A375 (cell line): ENCODE measurements around a stretch of chr7.

- RAMPAGE, long total RNA = no peak
These were observed 132.8 kb upstream of the TBX20 start for GRCh38 chr7:35386780-35387080.

- RAMPAGE, long total RNA = no peak
These were observed 30.5 kb downstream of the HERPUD2 start for GRCh38 chr7:35664175-35665003.

- RAMPAGE, long total RNA = no peak
These were observed 33.9 kb upstream of the EEPD1 start for GRCh38 chr7:36119111-36119665.

DNA sequence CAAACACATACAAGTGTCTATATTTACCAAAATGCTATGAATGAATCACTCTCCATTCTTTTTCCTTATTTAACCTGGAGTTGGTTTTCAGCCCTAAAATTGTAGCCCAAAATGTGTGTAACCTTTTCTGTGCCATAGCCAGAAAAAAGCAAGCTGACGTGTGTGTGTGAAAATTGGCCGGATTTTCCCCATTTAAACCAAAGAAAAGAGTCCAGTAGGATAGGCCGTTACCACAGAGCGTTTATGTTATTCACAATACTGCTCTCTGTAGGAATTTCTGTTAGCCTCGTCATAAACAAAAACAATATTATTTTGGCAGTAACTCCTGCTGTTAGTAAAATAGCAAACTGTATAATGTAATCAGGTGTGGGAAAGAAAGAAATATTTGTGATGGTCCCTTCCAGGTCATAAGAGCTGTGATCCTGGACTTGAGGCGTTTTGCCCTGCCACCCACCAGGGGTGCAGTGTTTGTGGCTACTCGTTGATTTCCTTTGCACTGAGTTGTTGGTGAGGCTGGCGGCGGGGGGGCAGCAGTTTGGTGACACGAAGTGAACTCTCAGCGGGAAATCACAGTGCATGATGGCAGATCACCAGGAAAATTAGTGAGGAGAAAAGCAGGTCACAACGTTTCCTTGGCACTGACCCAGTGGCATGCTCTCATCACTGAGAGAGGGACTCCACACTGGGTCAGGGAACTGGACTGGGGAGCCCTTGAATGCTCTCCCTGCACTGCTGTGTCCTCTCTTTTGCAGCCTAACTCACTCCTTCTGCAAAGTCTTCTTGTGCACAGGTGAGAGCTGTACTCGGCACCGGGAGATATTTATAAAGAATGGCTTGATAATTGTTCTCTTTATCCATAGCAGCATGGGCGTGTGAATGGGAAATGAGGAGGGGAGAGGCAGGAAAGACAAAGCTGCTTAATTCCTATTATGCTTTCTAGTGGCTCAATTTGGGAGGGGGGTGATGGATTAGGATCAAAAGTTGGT is 2.9 kb downstream of the EEPD1 start:
- RAMPAGE, long total RNA = no peak

GRCh38 chr7:36181522-36181917 is 28.5 kb downstream of the EEPD1 start:
- RAMPAGE, long total RNA = no peak

DNA sequence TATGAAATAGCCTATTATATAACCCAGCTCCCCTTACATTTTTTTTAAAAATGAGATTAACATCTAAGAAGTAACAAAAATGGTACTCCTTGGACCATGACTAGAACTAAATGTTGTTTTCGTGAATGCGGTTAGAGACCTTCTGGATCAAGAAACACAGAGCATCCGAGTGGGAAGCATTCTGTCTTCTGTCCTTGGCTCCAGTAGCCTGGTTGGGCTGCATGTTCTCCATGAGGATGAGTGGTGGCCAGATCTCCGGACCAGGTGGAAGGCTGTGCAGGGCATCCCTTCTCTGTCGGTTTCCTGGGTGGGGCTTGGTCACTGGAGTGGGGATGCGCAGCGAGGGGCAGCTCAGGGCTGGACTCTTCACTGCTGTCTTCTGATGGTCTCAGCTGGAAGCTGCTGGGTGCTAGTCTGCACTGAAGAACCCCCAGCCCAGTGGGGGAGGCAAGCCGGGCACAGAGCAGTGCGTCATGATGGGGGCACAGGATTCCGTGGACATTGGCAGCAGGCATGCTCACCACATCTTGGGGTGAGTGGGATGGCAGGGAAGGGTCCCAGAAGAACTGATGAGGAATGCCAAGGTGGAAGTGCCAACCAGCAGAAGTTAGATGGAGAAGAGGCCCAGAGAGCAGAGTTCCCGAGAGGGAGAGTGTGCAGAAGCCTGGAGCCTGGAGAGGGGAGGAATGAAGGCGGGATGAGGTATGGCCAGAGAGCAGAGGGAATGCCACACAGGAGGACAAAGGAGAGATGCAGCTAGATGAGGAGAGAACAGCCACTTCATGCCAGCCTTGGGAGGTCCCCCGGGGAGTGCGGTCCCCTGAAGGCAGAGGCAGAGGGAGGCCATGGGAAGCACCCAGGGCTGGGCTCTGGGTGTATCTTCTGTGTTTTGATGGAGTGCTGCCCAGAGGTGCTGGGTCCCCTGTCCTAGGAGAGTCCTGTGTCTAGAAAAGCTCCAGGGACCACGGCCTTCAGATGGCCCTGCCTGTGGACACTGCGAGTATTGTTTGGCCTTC is 39.9 kb downstream of the EEPD1 start:
- RAMPAGE, long total RNA = no peak

GRCh38 chr7:36285404-36286088 is 81.5 kb downstream of the MATCAP2 start:
- RAMPAGE, long total RNA = no peak

- RAMPAGE, long total RNA = no peak
These were observed 54.5 kb downstream of the MATCAP2 start for GRCh38 chr7:36312358-36313038.

GRCh38 chr7:36533811-36534297 is 144.2 kb downstream of the ANLN start:
- RAMPAGE, long total RNA = no peak

DNA sequence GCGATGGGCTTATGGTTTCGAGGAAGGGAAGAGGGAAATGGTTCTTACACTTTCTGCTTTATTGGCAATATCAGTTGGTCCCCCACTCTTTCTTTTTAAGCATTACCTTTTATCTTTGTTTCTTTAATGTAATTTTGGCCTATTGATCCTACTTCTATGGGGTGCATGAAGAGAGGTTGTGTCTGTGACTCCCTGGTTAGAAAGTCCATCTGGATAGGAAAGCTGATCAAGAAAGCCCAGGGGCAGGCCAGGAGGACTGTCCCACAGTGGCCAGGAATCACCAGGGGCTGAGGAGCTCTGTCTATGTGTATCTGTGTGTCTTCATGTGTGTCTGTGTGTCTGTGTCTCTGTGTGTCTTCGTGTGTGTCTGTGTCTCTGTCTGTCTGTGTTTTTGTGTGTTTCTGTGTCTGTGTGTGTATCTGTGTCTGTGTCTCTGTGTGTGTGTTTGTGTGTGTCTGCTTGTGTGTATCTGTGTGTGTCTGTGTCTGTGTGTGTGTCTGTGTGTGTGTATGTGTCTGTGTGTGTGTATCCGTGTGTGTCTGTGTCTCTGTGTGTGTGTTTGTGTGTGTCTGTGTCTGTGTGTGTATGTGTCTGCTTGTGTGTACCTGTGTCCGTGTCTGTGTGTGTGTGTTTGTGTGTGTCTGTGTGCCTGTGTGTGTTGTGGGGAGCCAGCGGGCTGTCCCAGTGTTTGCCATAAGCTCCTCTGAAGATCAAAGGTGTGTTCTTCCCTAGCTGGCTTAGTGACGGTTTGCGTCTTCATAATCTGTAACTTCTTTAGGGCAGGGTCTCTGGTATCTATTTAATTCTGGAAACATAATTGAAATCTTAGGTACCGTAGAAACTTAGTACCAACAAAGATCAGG is 145.1 kb downstream of the ANLN start:
- RAMPAGE, long total RNA = no peak

DNA sequence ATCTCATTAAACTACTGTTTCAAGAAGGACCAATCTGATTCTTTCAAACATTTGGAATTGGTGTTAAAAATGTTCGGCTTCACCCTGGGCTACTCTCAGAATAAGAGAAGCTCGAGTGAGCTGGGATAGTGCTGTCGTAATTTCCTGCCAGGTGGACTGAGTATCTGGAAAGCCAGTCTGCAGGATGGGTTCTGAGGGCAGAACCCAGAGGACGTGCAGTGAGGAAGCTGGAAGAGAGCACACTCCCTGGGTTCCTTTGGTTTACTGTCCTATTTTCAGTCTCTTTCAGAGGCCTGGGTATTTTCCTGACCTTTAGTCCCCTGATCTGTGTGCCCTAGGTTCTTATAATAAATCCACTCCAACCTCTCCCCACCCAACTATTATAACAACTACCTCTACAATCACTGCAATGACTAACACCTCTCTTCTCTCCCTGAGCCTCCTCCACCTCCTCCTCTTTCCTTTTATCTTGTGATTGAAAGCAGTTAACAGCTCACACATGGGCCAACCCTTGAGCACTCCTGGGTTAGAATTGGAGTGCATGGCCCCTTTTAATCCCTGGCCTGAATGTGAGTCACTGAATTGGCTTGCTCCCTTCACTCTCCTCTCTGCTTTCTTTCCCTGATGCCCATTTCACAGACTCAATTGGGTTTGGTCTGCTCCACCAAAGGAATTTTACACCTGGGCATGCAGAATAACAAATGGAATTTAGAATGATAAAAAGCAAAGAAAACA is 62.9 kb downstream of the AOAH start:
- RAMPAGE, long total RNA = no peak

DNA sequence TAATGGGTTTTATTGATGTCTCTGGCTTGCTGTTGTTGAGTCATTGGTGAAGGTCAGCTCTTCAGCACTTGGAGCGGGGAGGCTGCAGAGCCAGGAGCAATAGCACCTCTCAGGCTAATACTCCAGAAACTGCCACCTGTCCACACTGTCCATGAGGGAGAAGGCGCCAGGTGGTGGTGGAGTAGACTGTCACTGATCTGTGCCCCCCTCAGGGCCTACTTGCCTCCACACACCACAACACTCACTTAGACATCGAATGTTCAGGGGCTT is 140.1 kb upstream of the AOAH start:
- RAMPAGE, long total RNA = no peak

- RAMPAGE, long total RNA = no peak
These were observed 115.6 kb downstream of the ELMO1 start for GRCh38 chr7:37333020-37333527.

DNA sequence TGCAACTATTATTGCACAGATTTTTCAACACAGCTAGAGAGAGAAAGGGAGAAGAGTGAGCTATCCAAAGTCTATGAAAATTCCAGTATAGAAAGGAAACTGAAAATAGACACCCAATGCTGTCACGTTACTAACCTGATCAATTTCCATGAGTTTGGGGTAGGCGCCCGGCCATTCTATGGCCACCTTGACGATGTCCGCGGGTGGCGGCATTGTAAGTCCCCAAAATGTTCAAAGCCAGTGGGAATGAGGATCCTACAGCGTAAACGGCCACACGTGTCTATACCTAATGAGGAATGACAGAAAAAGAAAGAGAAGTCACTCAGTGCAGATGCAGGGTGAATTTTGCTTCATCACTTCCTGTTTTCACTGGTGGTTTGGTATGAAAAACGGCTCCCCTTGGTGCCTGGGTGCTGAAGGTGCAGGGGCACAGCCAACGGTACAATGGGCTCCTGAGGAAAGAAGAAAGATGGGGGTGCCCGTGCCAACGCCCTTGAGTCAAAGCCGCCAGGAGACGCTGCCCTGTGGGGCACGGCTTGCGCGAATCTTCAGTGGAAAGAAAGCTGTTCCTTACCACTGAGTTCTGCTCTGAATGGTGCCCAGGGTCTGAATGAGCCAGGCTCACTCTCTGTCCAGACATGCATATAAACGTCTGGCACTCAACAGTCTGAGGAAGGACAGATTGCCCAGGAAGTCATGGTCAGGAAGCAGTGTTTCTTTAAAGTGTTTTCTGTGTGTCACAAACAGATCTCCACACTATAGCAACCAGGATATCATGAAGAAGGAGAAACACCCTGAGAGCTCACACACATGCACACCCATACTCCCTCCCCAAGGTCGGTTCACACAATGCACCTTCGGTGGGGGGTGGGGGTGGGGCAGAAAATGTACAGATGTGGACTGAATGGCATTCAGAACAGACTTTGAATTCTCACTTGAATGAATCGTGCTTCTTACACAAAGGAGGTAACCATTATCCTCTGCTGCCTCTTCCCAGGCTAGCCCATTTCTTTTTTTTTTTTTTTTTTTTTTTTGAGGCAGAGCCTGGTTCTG is 105.9 kb downstream of the ELMO1 start:
- RAMPAGE, long total RNA = no peak

GRCh38 chr7:37421218-37421833 is 27.3 kb downstream of the ELMO1 start:
- RAMPAGE, long total RNA = no peak

- RAMPAGE, long total RNA = no peak
These were observed 2.4 kb downstream of the ELMO1 start for GRCh38 chr7:37446271-37446743.

DNA sequence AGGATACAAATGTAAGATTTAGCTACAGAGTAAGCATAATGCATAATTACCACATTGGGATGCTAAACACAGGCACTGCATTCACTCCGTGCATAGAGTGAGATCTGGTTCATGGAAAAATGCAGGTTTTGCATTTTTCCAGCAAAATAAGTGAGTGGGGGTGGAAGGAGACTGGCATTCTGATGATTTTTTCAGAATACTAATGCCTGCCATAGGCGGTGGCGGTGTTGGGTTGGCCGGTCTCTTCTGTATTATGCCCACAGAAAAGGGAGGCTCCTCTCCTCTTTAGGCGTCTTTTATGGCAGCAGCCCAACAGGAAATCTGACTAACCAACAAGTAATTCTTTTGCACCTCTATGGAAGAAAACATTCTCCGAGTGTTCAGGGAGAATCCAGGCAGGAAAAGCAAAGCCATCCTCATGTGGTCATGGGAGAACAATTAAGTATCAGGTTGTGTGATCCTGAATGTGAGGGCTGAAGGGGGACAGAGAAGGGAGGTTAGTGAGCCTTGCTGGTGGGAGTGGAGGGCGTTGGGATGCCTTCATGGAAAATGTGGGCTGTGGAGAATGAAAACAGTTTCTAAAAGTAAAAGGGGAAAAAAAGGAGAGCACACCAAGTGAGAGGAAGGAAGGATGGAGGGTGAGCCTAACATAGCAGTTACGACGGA is 32.0 kb upstream of the ELMO1 start:
- RAMPAGE, long total RNA = no peak

GRCh38 chr7:37617287-37618405 is 65.9 kb upstream of the GPR141 start:
- RAMPAGE, long total RNA = no peak

DNA sequence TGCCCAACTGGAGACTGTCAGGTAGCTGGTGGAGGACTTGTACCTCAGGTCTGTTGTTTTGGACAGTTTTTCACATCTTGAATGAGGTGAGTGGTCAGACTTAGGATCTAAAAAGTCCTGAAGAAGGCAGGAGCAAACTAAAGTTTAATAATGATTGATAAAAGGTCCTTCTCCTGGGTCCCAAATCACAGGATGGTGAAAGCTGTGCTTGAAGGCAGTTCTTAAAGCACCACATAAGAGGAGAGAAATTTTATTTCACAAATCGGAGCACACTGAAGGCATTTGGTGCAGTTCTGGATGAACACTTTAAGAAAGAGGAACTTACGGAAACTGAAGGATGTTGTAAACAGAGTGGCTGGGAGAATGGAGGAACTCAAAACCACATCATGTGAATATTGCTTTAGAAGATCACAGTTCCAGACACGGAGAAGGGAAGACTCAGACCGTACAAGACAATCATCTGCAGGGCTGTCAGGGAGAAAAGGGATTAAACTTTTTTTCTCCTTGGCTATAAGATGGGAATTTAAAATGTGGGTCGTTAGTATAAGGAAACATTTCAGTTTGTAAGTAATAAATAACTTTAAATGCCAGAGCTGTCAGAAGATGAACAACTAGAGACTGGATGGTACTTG is 9.1 kb upstream of the GPR141 start:
- RAMPAGE, long total RNA = no peak

DNA sequence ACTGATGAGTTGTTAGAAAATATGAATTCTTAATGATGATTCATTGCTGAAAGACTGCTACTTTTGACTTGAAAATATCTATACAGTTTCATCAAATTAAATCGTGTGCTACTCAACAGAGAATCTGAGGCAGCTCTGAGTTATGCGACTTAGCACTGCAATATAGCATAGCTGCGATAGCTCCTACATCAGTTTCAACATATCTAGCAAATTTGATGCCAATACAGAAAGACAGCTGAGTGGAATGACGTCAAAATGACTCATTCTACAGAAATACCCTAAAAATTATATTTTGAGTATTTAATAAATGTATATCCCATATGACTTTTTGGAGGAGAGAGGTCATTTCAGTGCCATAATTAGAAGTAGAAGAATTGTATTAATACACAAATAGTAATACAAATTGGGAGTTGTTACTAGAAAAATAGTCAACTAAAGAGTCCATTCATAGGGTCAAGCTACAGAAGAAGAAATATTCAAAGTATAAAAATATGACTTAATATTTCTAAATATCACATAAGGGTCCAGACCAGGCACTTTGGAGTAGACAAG is 96.5 kb downstream of the STARD3NL start:
- RAMPAGE, long total RNA = no peak